ENCODE results near the genes TMEM33 and GUF1.

DNA sequence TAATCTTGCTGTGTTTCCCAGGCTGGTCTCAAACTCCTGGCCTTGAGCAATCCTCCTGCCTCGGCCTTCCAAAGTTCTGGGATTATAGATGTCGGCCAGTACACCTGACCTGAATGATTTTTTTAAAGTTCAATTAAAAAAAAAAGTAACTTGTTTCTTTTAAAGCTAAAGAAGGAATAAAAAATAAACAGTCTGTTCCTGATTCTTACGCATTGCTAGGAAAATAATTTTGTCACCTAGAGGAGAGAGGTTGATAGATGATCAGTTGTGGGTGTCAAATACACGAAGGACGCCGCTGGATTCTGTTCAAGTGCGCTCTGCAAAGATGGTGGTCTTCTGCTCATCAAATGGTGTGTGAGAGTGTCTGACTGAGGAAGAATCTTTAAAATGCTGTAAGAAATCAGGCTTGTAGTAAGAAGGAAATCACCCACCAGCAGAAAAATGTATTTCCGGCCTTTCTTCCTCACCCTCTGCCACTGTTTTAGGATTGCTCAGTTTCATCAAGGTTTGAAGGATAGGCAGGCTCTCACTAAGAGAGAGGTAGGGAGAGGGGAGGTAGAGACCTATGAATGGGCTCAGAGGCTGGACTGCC is 28.5 kb downstream of the RHOH start:
- PRO-cap = no peak
- RAMPAGE, long total RNA, 2 experiments = no peak in any of the 2 experiments

GRCh38 chr4:40471718-40472220 is 136.6 kb downstream of the CHRNA9 start:
- PRO-cap = no peak
- RAMPAGE, long total RNA, 2 experiments = no peak in any of the 2 experiments

GRCh38 chr4:40492664-40493308 is 136.9 kb downstream of the RBM47 start:
- PRO-cap = no peak
- RAMPAGE, long total RNA, 2 experiments = no peak in any of the 2 experiments

- PRO-cap = no peak
- RAMPAGE, long total RNA, 2 experiments = no peak in any of the 2 experiments
Measured at GRCh38 chr4:40581583-40582272, 47.9 kb downstream of the RBM47 start.

GRCh38 chr4:40718913-40719413 is 30.8 kb upstream of the NSUN7 start:
- PRO-cap = no peak
- RAMPAGE, long total RNA, 2 experiments = no peak in any of the 2 experiments

DNA sequence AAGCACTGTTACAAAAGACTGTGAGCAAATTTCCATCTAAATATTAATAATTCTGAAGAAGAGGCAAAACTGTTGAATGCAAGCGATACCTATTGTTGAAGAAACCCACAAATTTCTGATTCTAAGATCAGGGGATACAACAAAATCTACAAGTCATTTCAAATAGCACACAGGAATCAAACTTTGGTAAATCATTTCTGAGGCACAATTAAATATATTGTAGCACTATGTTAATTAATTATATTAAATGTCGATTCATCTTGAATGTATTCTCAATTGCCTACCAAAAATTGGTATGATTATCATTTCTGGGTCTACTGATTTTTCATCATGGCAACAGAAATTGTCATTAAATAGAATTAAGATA is 59.8 kb downstream of the NSUN7 start:
- PRO-cap = no peak
- RAMPAGE, long total RNA, 2 experiments = no peak in any of the 2 experiments

DNA sequence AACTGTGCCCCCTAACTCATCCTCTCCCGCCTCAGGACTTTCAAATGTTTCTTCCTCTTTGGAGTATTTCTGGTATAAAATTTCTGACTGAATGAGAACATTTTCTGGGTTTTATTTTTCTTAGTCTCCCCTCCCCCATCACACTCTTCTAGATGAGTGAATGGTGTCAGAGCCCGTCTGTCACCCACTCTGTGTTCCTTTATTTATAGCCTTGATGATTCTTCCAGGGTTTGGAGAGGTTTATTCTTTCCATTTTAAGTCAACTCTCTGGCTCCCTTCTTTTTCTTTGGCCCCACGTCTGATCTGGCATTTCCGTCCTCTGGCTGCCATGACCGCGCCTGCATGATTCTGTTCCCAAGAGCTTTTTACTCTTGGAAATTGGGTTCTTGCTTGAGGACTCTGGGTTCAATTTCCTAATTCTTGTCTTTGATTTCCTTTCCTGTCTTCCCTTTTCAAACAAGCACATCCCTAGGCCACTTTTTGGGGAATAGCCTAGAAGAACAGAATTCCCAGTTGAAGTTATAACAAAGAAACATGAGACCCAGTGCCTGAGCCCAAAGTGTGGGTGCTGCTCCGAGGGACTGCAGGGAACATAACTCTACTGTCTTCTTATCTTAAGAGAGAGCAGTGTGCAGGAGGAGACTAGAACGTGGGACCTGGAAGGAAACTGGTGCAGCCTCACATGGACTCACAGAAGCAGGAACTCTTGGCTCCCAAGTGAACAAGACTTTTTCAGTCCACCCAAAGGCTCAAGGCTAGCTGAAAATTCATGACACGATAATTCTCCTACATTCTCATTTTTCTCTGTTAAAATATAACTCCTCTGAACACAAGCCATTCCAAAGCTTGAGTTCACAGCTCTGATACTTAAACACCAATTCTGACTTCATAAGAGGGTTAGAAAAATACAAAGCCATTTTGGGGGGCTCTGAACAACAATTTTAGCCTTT is 129.1 kb downstream of the NSUN7 start:
- PRO-cap = no peak
- RAMPAGE, long total RNA, 2 experiments = no peak in any of the 2 experiments

- PRO-cap = no peak
- RAMPAGE, long total RNA, 2 experiments = no peak in any of the 2 experiments
Measured at GRCh38 chr4:40963260-40963490, 213.4 kb downstream of the NSUN7 start.

GRCh38 chr4:41934848-41935703 is at the start of gene TMEM33:
Gene TMEM33, plus strand, starts transcription at chr4:41935429.
- PRO-cap = unidirectional peak, plus-strand start at chr4:41935152
- RAMPAGE, long total RNA, 2 experiments = start-site peak on the plus strand in 1 of 2 experiments, at chr4:41935138-41935236 at its widest, 368 reads per replicate

DNA sequence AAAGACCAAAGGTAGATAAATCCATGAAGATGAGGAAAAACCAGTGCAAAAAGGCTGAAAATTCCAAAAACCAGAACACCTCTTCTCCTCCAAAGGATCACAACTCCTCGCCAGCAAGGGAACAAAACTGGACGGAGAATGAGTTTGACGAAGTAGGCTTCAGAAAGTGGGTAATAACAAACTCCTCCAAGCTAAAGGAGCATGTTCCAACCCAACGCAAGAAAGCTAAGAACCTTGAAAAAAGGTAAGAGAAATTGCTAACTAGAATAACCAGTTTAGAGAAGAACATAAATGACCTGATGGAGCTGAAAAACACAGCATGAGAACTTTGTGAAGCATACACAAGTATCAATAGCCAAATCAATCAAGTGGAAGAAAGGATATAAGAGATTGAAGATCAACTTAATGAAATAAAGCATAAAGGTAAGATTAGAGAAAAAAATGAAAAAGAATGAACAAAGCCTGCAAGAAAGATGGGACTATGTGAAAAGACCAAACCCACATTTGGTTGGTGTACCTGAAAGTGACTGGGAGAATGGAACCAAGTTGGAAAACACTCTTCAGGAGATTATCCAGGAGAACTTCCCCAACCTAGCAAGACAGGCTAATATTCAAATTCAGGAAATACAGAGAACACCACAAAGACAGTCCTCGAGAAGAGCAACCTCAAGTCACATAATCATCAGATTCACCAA is 52.9 kb downstream of the SLC30A9 start:
- PRO-cap = no peak
- RAMPAGE, long total RNA, 2 experiments = no peak in any of the 2 experiments

GRCh38 chr4:42641826-42642326 is 15.0 kb downstream of the ATP8A1 start:
- PRO-cap = no peak
- RAMPAGE, long total RNA, 2 experiments = no peak in any of the 2 experiments

DNA sequence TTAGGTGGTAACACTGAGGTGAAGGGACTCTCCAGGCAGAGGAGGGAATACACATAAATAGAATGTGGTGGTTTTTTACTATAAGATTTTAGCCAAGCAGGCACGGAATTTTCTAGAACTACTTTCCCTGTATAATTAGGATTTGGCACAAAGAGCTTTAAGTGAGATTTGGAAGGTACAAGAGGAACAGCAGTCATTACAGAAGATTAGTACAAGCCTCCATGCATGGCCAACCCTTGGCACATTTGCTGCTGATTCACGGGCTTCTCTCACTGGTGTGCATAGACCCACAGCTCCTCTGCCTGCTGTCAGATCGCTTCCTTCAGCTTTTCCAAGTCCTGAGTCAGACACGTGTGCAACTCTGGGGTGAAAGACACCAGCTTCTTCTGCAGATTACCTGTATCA is 685.5 kb downstream of the KCTD8 start:
- PRO-cap = no peak
- RAMPAGE, long total RNA, 2 experiments = no peak in any of the 2 experiments

- PRO-cap = bidirectional peak, plus-strand start at chr4:44678453, minus-strand start at chr4:44678371
- RAMPAGE, long total RNA, 2 experiments = start-site peak on the plus strand in 2 of 2 experiments, at chr4:44678435-44678680 at its widest, 16 to 310 reads per replicate
Measured at GRCh38 chr4:44677877-44679054, at the start of gene GUF1. Gene GUF1, plus strand, starts transcription at chr4:44678420.

DNA sequence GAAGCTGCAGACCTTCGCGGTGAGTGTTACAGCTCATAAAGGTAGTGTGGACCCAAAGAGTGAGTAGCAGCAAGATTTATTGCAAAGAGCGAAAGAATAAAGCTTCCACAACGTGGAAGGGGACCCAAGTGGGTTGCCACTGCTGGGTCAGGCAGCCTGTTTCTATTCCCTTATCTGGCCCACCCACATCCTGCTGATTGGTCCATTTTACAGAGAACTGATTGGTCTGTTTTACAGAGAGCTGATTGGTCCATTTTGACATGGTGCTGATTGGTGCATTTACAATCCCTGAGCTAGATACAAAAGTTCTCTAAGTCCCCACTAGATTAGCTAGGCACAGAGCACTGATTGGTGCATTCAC is 647.1 kb downstream of the GABRG1 start:
- PRO-cap = no peak
- RAMPAGE, long total RNA, 2 experiments = no peak in any of the 2 experiments

DNA sequence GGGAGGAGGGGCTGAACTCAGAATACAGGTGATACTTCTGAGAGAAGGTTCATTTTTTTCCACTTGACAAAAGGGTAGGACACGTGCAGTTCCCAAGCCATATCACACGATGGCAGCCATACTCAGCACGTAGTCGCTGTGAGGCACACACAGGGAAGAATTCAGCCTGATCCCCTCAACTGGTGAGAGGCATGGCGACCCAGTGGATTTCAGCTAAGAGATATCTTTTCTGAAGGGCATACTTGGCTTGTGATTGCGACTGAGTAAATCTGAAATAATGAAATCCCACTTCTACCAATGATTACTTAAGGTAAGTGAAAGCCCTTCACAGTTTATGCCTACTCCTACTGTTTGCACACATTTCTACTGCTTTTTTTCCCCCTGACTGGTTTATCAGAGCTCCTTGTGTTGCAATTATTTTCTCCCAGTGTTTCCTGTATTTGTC is 133.1 kb downstream of the CORIN start:
- PRO-cap = no peak
- RAMPAGE, long total RNA, 2 experiments = no peak in any of the 2 experiments

- PRO-cap = no peak
- RAMPAGE, long total RNA, 2 experiments = no peak in any of the 2 experiments
Measured at GRCh38 chr4:47836420-47837347, 1.2 kb downstream of the CORIN start.

DNA sequence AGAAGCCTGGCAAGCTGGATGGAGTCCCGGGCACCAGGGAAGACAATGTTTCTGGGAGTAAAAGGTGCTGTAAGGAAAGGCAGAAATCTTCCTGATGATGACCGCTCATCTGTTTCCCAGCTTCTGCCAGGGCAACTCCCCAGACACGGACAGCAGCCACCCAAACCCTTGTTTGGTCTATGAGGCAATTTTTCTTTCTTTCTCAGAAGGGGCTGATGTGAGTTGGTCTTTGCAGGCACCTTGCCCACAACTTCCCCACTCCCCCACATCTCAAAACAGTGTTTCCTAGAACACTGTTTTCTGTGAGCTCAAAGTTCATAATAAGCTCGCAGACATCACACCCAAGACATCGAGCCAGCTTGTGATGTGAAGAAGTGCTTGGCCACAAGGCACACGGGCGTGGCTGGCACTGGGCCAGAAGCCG is 4.5 kb downstream of the TXK start:
- PRO-cap = no peak
- RAMPAGE, long total RNA, 2 experiments = no peak in any of the 2 experiments

GRCh38 chr4:48268863-48269747 is 533 bp downstream of the TEC start:
- PRO-cap = bidirectional peak, plus-strand start at chr4:48269482, minus-strand start at chr4:48269417
- RAMPAGE, long total RNA, 2 experiments = no peak in any of the 2 experiments

DNA sequence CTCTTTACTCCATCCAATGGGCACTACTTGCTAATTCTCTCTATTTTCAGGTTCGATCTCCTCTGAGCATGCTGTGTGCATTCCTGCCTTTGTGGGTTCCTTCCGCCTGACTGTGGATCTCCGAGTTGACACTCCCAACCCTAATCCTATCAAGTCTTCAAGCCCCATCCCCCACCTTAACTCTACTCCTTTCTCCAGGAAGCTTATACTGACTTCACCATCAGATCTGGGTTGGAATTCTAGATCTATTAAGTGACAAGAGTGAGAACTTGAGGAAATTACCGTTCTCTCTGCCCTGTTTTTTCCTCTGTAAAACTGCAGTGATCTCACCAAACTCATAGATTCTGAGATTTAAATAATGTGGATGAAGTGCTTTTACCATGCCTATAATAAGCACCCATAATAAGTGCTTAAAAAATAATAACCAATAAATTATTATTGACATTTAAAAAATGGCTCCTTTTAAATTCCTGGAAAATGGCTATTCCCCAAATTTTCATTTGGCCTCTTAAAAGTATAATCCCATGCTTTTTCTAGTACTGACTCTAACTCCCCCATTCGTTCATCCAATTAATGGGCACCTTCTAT is 64.7 kb downstream of the ZAR1 start:
- PRO-cap = no peak
- RAMPAGE, long total RNA, 2 experiments = no peak in any of the 2 experiments

DNA sequence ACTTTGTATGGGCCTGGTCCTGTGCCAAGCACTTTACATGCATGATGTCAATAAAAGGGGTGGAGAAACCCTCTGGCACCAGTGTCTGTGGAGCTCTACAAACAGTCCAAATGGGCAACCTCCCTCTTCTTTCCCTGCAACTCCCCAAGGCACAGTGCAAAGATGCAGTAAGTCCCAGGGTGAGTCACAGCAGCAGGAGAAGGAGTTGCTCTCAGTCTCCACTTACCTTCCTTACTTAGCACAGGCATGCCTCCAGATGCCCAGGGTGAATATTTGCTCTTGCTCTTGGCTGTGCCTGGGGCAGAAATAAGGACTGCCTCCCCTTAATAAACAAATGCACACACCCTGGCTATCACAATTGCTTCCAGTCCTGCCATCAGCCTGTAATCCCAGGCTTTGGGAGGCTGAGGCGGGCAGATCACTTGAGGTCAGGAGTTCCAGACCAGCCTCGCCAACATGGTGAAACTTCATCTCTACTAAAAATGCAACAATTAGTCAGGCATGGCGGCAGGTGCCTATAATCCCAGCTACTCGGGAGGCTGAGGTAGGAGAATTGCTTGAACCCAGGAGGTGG is 4.2 kb downstream of the OCIAD2 start:
- PRO-cap = no peak
- RAMPAGE, long total RNA, 2 experiments = no peak in any of the 2 experiments